Measurements from ENCODE around the gene CRYZL1.

- RRBS = 4% methylated on average over 35 of the region's 47 CpGs
These were observed 302 bp upstream of the TMEM50B start for GRCh38 chr21:33480037-33480514.

DNA sequence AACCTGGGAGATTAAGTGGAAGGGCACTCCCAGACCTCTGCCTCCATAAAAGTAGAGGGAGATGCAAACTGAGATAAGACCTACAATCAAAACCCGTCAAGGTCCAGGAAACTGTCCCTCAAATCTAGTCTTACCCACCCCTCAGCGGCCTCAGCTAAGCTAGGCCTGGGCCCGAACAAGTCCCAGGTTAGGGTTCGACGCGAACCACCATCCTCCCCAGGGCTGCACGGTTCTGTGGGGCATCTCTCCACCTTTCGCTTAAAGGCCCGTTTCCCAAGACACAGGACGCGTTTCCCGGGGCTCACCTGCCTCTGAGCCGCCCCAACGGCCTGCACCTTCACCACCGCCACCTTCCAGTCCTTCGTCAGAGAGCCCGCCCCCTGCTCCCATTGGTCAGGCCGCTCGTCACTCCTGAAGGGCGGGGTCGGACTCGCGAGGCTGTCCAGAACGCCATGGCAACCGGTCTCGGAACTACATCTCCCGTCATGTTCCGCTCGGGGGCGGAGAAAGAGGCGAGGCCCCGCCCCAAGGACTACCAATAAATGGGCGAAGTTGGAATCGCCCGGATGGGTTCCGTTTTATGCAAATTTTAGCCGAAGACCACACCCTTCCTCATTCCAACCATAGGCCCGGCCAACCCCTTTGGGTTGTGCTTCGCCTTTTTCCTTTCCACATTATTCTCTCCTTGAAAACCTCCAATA is at the start of gene CRYZL1:
Gene CRYZL1 (minus strand): TSS at position 366 of the 701 bp plus-strand sequence.
- RRBS = 6% methylated on average over 8 of the region's 39 CpGs

DNA sequence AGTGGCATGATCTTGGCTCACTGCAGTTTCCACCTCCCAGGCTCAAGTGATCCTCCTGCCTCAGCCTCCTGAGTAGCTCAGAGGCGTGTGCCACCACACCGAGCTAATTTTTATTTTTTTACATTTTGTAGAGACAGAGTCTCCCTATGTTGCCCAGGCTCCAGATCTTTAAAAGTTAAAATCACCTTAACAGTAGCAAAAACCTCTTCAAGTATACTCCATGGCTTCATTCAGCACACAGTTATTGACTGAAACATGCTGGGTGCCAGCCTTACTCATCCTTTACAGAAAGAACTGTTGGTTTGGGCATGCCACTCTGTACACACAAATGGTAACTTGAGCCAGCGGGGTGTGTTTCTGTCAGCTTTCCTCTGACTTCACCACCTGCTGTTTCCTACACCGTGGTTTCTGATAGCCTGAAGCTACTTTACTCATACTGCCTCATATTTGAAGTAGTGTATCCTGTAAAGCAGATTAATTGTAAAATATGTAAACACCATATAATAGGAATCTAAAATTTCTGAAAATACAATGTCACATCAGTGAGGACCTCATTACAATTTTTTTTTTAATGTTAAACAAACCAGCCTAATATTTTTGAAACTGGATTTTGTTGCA is 114.0 kb downstream of the ATP5PO start:
- RRBS = no CpG with 5 or more reads among the region's 4 CpGs

DNA sequence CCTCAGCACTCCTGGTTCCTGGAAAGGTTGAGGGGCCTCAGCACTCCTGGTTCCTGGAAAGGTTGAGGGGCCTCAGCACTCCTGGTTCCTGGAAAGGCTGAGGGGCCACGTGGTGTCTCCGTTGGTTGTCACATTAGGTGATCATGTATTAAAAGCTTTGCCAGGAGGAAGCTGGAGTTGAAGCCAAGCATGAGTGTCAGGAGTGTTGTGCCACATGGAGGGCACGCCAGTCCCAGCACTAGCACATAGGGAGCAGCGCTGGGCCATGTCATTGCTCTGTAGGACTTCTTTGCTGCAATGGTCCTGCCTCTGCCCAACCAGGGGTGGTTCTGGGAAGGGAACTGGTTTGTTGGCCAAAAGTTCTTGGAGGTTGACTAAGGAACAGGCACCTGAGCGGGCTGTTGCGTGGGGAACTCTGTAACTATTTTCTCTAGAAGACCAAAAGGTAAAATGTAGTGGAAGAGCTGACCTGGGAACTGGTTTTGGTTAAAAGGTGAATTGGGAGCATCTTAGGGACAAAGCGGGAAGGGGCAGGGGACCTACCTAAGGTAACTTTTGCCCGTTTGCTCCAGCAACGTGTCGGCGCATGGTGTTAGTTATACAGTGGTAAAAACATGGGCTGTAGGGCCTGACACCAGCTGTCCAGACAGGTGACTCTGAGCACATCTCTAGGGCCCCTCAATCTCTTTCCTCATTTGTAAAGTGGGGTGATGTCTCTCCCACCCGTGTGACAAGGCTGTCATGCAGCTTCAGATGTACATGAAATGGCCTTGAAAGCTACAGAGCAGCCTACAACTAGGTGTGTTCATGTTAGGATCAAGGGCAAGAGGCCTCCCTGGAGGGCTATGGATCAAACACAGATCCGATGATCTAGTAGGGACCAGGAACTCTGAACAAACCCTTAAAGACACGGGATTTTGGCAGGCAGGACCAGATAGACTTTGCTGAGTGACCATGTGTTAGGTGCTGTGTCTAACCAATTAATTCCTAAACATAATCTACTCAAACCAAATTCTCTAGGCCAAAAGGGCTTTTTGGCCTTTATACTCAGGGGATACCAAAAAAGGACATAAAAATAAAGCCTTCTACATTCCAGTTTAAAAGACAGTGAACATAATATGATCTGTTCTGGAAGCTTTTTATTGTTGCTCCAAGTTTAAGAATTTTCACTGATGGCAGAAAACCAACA is 12.9 kb downstream of the ATP5PO start:
- RRBS = no CpG with 5 or more reads among the region's 14 CpGs

DNA sequence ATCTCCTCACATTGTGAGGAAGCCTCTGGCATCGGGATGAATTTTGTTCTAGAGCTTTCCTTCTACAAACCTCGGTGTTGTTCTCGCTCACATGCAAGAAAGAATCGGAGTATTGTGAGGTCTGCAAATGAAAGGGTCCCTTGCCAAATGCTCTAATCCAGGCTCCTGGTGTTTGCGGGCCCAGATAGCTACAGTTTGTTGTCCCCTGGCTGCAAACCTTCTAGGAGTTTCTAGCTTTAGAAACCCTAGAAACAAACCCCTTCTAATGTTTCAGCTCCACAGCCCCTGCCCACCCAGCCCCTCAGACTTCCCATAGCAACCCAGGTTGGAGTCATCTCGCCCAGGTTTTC is 8.6 kb upstream of the ATP5PO start:
- RRBS = no CpG with 5 or more reads among the region's 6 CpGs

GRCh38 chr21:33947334-33948153 is 31.9 kb upstream of the ATP5PO start:
- RRBS = no CpG with 5 or more reads among the region's 14 CpGs

DNA sequence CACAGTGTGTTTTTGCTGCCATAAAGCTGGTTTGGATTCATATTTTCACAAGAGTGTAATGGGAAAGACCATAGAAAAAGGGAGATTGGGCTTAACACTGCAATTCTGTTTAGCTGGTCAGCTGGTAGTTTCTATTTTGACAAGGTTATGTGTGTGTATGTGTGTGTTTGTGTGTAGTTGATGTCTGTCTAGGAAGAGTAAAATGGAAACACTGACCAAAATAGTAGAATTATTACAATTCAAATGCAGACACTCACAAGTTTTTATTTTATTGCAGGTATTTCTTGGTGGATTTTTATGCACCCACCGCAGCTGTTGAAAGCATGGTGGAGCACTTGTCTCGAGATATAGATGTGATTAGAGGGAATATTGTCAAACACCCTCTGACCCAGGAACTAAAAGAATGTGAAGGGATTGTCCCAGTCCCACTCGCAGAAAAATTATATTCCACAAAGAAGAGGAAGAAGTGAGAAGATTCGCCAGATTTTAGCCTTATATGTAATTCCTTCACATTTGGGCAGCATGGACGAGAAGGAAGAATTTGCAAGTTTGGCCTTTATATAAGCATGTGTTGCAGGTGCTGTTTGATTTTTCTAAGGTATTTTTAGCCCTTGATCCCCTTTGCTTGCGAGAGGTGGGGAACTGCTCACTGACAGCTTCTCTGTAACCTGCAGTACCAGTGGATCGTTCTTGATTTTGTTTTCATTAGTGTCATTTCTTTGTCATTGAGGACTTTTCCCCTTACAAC is 68.9 kb downstream of the MRPS6 start:
- RRBS = no CpG with 5 or more reads among the region's 7 CpGs

DNA sequence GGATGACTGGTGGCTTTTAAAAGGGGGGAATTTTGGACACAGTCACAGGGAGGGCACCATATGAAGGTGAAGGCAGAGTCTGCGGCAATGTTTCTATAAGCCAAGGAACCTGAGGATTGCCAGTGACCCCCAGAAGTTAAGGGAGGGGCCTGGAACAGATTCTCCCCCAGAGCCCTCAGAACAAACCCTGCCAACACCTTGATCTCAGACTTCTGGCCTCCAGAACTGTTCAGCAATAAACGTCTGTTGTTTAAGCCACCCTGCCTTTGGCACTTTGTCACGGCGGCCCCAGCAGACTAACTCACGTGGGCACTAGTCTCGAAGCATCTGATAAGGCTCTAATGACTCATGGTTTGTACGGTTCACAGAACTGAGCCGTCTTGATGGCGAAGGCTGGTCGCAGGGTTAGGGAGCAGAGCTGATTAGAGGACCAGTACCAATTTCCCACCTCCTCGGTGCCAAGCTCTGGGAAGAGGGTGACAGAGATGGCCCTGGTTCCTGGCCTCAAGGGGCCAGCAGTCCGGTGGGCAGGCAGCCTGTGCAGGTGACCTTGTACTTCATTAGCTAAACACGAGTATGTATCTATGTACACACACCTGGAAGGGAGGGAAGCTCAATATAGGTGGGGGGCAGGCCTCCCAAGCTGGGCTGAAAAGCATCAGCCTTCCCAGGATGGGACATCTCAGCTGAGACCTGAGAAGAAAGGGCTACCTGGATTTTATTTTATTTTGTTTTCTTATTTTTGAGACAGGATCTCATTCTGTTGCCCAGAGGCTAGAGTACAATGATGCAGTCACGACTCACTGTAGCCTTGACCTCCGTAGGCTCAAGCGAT is 112.8 kb downstream of the MRPS6 start:
- RRBS = no CpG with 5 or more reads among the region's 16 CpGs

DNA sequence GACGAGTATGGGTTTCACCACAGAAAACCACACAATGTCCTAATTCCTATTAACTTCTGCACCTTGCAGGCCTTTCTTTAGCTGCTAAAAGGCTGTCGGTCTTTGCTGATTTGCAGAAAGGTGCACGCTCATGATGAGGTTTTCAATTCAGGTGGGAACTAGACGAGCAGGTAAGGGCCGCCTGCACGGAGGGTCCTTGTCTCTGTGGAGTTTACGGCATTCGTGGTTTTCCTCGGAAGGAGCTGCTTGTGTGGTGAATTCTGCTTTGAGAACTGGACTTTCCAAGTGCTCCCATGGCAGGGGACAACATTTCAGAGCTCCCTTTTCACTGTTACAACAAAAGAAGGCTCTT is 125.0 kb downstream of the MRPS6 start:
- RRBS = no CpG with 5 or more reads among the region's 9 CpGs

GRCh38 chr21:34198777-34199298 is 125.5 kb downstream of the MRPS6 start:
- RRBS = no CpG with 5 or more reads among the region's 5 CpGs

GRCh38 chr21:34527796-34528562 is 16.0 kb upstream of the KCNE1 start:
- RRBS = no CpG with 5 or more reads among the region's 4 CpGs

- RRBS = no CpG with 5 or more reads among the region's 6 CpGs
These were observed 38.9 kb downstream of the RCAN1 start for GRCh38 chr21:34575898-34576611.

DNA sequence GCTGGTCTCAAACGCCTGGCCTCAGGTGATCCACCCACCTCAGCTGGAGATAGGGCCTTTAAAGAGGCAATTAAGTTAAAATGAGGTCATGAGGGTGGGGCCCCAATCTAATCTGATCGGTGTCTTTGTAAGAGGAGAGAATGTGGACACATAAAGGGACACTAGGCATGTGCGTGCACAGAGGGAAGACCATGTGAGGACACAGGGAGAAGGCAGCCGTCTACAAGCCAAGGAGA is 31.6 kb downstream of the RCAN1 start:
- RRBS = no CpG with 5 or more reads among the region's 4 CpGs

DNA sequence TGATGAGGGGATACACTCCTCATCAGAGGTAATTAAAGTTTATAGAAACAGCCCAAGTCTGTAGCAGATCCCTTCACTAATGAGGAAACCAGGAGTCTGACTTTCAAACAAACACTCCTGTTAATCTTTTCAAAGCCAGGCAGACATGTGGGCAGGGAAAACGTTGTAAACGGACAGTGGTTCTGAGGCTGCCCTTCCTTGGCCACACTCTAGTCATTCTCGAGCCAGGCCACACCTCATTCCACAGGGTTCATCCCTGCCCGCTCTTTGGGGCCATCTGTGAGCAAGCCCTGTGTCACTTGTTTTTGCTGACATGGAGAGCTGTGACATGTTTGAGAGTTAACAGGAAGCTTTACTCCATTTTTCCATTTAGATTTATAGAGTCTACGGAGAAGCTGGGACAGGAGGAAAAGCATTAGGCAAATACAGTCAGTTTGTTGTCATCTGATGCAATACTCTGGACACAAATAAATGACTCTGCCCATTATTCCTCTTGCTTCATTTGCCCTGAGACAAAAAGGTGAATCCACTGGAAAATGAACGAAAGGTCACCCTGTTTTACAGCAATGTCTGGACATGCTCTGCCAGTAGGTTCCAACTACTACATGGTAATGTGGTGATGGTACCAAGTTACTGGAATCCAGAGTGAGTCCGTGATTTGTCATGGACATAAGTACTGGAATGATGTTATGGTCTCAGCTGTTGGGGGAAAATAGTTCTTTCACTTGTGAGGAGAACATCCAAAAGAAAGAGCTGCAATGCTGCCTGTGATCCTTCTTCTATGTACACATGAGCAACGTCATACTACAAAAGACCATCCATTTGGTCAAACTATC is 126.9 kb downstream of the CLIC6 start:
- RRBS = no CpG with 5 or more reads among the region's 8 CpGs

GRCh38 chr21:34863757-34864620 is 185.1 kb downstream of the RUNX1 start:
- RRBS = no CpG with 5 or more reads among the region's 18 CpGs

- RRBS = 5% methylated on average over 2 of the region's 27 CpGs
These were observed 163.1 kb downstream of the RUNX1 start for GRCh38 chr21:34885812-34886632.

DNA sequence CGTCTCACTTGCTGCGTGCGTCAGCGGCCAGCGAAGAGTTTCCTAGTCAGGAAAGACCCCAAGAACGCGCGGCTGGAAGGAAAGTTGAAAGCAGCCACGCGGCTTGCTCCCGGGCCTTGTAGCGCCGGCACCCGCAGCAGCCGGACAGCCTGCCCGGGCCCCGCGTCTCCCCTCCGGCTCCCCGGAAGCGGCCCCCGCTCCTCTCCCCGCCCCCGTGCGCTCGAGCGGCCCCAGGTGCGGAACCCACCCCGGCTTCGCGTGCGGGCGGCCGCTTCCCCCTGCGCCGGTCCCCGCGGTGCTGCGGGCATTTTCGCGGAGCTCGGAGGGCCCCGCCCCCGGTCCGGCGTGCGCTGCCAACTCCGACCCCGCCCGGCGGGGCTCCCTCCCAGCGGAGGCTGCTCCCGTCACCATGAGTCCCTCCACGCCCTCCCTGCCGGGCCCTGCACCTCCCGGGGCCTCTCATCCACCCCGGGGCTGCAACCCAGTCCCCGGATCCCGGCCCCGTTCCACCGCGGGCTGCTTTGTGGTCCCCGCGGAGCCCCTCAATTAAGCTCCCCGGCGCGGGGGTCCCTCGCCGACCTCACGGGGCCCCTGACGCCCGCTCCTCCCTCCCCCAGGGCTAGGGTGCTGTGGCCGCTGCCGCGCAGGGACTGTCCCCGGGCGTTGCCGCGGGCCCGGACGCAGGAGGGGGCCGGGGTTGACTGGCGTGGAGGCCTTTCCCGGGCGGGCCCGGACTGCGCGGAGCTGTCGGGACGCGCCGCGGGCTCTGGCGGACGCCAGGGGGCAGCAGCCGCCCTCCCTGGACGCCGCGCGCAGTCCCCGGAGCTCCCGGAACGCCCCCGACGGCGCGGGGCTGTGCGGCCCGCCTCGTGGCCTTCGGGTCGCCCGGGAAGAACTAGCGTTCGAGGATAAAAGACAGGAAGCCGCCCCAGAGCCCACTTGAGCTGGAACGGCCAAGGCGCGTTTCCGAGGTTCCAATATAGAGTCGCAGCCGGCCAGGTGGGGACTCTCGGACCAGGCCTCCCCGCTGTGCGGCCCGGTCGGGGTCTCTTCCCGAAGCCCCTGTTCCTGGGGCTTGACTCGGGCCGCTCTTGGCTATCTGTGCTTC is 159.3 kb downstream of the RUNX1 start:
- RRBS = 3% methylated on average over 88 of the region's 130 CpGs

GRCh38 chr21:35050129-35050401 is 963 bp upstream of the RUNX1 start:
- RRBS = no CpG with 5 or more reads among the region's 4 CpGs

DNA sequence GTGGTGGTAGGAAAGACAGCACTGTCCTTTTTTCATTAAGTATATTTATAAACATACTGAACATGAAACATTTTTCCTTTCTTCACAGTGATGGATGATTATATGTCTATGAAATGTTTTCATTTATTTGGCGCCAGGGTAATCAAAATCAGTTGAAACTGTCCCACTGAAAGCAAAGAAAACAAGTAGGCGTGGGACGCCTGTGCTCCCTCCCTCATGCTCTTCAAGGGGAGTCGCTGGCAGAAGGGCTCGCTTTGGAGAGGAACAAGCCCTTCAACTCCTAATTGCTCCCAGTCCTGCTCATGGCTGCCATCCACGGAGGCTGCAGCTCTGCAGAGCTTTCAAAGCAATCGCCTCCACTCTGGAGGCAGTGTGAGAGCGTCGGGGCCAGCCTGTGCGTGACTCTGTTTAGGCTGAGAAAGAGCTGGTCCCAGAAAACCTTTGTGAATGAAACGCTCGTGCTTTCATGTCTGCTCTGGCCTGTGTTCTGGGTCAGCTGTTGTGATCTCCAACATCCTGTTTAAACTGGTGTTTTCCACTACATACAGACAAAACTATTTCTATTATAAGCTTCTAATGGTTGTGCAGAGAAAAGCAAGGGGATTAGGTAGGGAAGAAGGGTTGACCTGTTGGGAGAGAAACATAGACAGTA is 23.8 kb upstream of the RUNX1 start:
- RRBS = no CpG with 5 or more reads among the region's 12 CpGs

GRCh38 chr21:35563601-35564626 is 496.4 kb downstream of the SETD4 start:
- RRBS = no CpG with 5 or more reads among the region's 13 CpGs

All from GM06990 (cell line).